Ishikawa (cell line): ENCODE measurements around the genes SLC16A11, CTDNEP1 and YBX2.

- RRBS, result no CpG with 5 or more reads among the region's 11 CpGs
These were observed 694 bp downstream of the SLC13A5 start for GRCh38 chr17:6712420-6712929.

DNA sequence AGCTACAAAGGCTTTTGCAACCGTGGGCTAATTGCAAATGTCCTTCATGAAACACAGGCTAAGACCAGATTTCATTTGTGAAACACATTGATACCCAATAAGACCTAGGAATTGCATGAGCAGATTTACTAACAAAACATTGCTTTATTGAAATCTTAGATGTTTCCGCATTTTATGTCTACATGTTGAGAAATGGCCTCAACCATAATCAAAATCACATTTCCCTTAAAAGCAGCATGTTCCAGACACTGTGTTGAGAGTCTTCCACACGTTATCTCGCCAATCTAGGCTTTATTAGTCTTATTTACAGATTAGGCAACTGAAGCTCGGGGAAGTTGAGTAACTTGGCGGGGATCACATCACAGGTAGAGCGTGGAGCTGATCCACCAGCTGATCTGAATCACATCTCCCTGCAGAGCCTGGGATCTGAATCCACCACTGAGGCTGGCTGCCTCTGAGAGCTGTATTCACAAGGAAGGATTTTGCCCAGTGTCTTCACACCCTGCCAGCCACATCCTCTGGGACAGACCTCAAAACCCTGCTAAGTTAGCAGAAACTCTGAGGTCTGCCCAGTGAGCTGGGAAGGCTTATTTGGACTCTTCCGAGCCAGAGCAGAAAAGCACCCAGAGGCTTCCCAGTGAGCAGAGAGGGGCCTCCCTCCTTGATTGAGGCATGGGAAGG is 22.0 kb downstream of the FBXO39 start:
- RRBS, result no CpG with 5 or more reads among the region's 8 CpGs

GRCh38 chr17:6853736-6854488 is 22.4 kb upstream of the TEKT1 start:
- RRBS, result 47% methylated on average over 6 of the region's 19 CpGs

- RRBS, result no CpG with 5 or more reads among the region's 18 CpGs
These were observed 3.0 kb upstream of the BCL6B start for GRCh38 chr17:7019742-7020419.

DNA sequence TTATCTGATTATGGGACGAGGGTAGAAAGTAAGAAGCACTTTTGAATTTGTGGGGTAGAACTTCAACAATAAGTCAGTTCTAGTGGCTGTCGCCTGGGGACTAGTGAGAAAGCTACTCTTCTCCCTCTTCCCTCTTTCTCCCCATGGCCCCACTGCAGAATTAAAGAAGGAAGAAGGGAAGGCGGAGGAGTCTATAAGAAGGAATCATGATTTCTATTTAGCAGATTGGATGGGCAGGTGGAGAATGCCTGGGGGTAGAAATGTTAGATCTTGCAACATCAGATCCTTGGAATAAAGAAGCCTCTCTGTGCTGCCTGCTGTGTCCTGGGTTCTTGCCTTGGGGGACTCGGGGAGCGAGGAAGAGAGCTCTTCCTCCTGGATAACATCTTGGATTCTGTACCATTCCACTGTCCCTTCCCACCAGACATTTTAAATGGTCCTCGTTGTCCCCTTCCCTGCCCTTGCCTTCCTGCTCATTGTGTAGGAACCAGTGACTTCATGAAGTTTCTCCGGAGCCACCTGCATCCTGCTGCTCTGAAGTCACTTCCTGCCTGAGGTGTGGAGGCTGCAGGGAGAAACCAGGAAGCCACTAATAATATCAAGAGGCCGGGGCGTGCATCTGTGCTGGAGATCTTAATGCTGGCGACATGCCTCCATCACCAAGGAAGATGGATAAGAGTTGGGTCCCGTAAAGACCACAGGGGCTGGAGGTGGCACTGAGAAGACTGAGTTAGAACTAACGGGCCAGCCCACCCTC is 6.3 kb upstream of the SLC16A13 start:
- RRBS, result 45% methylated on average over 2 of the region's 12 CpGs

- RRBS, result 3% methylated on average over 32 of the region's 81 CpGs
These were observed at the start of gene SLC16A11 for GRCh38 chr17:7043269-7044289. Gene SLC16A11 (minus strand): TSS chr17:7044092.

- RRBS, result no CpG with 5 or more reads among the region's 16 CpGs
These were observed 5.0 kb downstream of the CLEC10A start for GRCh38 chr17:7074985-7075523.

DNA sequence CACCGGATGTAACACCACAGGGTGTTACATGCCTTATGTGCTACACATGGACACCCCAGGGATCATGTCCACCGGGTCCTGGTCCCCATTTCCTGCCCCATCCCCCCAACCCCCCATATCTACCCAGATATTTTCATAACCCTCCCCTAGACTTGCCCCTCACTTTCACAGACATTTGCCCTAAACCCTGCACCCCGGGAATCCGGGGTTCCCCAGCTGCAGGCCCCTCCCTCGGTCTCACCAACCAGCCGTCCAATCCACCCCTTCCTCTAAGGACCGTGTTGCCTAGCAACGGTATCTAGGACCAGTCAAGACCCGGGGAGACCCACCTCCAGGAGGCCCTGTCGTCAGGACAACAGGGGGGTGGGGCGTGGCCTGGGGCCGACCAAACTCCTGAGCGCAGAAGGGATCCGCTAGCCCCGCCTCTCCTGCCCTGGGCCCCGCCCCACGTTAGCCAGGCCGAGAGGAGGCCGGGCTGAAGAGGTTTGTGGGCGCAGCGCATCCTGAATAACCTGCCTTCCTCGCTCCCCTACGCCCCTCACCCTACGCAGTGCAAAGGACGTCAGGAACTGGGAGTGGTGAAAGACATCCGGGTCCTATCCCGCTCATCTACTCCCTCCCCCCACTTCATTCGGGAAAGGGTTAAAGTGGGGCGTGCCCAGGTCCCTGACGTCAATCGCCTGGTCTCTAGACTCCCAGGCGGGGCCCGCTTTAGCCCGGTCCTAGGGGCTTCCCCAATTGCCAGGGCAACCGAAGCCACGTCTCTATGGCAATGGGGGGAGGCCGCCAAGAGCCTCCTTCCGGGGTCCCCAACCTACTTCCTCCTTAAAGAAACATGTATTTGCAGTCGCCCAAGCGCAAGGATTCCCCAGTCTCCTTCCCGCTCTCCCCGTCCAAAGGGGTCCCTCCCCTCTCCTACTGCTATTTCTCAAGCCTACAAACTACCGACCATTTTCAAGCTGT is 12.5 kb downstream of the DLG4 start:
- RRBS, result 4% methylated on average over 19 of the region's 43 CpGs

DNA sequence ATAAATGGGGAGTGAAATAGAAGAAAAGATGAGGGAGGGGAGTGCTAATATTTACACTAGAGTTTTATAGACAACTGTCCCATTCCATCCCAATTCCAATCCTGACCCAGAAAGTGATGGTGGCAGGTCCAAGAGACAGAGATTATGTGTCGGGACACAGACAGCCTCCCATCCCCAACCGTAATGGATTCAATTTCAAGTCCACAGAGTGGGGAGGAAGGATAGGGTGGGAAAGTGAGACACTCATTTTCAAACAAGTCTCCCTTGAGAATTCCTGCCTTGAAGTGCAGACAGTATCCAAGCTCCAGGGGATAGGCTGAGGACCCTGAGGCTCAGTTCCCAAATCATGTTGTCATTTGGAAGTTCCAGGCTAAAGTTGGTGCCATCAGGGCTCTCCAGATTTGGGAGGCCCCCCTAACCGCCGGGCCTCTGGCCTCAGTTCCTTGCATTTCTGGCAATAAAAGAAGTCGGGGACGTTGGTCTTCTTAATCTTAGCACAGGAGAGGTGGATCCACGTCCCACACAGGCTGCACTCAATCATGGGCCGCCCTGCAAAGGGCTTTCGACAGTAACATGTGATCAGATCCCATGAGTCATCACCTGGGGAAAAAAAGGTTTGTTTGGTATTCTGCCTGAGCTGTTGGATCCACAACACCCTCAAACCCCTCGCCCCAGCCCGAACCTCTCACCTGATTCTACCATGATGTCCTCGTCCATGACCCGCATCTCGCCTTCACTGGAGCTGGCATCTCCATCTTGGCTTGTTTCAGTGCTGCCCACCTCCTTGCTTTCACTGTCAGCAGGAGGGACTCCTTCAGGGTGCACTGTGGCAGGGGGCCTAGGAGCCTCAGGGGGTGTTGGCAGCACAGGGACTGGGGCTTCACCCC is 1.2 kb upstream of the DVL2 start:
- RRBS, result no CpG with 5 or more reads among the region's 14 CpGs

- RRBS, result no CpG with 5 or more reads among the region's 17 CpGs
These were observed 2.0 kb upstream of the DVL2 start for GRCh38 chr17:7236128-7236828.

DNA sequence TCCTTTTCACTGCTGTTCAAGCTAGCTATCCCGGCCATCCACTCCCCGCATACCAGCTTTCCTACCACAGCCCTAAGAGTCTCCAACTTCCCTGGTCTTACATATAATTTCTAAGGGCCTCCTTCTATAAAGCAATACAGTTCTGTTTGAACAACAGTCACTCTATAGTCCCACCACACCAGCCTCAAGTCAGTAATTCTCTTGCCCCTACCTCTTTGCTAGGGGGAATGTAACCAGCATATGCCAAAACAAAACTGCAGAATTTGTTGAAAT is 2.1 kb downstream of the PHF23 start:
- RRBS, result 100% methylated on average over 1 of the region's 2 CpGs

DNA sequence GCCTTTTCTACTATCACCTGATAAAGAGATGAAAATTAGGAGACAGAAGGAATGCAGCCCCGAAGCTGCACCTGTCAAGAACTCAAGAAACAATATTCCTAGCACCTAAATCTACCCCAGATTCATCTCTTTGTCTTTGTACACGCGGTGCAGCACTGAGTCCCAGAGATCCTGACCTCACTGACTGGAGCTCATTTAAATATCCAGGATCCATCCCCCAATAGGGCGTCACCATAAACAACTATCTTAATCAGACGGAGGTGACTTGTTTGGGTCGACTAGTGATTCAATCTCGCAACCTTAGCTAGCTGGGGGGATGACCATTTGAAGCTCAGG is 618 bp downstream of the GABARAP start:
- RRBS, result no CpG with 5 or more reads among the region's 7 CpGs

DNA sequence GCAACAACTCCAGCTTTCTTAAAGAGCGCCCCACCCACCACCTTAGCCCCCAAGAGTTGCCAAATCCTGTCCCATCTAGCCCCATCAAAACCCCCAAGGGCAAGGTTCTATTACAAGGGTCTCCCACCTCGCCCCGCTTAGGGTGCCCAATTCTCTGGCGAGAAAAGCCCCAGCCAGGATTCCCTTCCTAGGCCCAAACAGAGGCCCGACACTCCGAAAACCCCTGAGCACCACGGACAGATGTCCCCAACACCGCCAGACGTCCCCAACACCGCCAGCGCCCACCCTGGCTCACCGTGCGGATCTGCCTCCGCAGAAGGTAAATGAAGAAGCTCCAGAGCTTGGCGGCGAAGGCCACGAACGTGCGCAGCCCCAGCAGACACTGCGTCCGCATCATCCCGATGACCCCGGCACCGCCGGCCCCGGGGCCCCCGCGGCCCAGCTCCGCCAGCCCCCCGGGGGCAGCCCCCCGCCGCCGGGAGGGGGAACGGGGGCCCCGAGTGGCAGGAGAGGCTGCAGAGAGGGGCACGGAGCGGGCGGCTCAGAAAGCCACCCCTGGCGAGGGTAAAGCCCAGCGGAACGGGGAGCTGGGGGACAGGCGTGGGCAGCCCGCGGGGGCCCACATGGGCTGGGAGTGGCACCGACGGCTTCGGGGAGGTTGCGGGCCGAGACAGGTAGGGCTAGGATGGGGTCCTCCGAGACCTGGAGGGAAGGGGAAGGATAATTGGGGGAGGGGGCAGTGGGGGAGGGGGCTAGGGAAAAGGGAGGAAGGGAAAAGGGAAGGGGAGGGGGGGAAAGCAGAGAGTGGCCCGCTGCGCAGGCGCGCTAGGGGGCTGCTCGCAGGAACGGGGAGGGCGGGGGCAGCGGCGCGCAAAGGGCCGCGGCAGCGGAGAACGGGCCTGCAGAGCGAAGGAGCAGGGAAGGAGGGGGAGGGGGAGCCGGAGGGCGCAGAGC is at the start of gene CTDNEP1:
CTDNEP1 (minus strand) TSS at position 835 of the 954 bp plus-strand sequence.
- RRBS, result no CpG with 5 or more reads among the region's 67 CpGs

DNA sequence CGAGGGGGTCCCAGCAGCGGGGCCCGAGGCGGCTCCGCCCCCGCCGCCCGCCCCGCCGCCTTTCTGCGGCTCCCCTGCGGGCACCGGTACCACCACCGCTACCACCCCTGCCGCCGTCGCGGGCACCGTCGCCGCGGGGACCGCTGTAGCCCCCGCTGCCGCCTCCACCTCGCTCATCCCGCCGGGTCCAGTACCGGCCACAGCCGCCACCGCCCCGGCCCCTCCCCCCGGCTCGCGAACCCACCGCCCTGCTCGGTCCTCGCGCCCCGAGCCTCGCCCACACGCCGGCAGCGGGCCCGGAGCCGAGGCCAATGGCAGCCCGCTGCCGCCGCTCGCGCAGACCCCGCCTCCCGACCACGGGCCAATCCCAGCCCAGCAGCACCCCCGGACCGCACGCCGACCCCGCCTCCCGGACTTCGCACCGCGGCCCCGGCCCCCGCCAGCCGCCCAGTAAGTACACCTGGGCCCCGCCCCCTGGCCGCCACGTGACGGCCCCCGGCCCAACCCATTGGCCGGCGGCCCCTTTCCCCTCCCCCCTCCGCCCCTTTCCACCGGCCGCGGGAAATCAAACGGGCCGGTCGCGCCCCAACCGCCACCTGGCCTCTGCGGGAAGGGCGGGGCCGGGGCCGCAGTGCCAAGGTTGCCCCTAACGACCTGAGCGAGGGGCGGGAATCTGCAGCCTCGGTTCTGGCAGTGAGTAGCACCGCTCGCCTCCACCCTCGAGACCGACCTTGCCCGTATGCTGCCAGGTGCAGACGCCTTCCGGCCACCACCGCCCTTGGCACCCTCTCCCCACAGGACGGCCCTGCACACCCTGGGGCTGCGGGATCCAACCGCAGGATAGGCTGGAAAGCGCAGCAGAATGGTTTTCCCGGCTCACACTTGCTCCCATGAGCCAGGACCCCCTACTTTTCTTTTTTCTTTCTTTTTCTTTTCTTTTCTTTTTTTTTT is at the start of gene YBX2:
YBX2 (minus strand) TSS at position 316 of the 951 bp plus-strand sequence.
- RRBS, result 11% methylated on average over 43 of the region's 103 CpGs

DNA sequence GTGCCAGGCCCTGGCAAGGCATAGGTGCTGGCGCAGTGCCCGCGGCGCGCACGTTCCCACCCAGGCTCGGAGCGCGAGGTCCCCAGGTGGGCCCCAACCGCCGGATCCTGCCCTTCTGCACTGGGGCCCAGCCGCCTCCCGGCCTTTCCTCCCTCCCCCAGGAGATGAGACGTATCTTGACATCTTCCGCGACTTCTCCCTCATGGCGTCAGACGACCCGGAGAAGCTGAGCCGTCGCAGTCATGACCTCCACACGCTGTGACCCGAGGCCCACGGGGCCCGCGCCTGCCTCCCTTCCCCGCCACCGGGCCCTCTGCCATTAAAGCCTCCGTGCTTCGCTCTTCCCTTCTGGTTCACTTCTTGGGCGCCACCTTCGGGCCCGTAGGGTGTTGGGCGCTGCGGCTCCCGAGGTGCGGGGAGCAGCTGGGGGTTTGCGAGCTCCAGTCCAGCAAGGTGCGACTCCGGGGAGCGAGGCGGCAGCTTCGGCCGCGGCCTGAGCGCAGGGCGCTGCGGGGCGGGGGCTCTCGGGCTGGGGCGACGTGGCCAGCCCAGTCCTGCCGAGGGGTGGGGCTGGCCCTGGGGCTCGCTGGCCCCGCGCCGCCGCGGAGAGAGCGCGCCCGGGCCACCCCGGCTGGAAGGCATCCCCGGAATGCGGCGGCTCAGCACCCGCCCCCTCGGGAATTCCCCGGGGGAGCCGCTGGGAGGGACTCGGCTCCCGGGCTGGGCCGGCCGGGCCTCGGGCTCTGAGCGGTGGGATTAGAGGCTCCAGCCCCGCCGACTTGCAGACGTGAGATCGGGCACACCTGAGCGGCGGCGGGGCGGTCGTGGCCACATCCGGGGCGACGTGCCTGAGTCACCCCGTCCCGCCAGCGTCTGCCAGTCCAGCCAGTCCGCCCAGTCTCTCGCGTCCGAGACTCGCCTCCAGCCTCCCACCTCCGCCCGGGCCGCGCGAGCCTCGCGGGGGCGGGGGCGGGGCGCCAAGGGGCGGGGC is 533 bp upstream of the KCTD11 start:
- RRBS, result 3% methylated on average over 48 of the region's 107 CpGs

DNA sequence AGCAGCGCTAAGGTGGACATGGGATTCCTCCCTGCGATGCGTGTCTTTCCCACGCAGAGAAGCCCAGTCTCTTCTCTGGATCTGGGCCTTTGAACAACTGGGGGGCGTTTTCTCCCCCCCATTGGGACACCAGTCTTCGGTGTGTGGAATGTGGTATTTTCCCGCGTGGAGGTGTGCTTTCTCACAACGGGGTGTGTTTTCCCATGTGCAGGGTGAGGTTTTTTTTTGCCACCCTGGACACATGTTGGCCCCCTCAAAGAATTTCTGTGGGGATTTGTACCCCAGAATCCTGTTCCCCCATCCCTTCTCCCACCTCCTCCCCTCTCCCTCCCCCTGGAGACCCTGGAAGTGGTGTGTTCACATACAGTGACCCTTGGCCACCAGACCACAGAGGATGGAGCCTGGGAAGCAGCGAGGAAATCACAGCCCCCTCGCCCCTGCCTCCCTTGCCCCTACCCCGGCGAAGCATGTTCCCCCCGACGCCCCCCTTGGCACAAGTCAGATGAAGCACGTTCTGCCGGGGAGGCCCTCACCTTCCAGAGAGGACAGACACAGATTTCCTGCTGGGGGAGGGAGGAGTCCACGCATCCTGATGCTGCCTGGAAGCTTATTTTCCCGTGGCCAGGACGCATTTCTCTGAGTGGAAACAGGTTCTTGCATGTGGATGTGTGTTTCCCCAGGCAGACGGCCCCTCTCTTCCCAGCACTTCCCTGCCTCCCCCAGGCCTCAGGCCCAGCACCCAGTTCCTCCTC is 2.0 kb upstream of the SPEM1 start:
- RRBS, result 74% methylated on average over 6 of the region's 21 CpGs

GRCh38 chr17:7436340-7436867 is 1.2 kb downstream of the TMEM102 start:
- RRBS, result 89% methylated on average over 2 of the region's 41 CpGs

- RRBS, result no CpG with 5 or more reads among the region's 39 CpGs
These were observed 16.6 kb downstream of the ZBTB4 start for GRCh38 chr17:7462640-7463479.

GRCh38 chr17:7475596-7476113 is 3.8 kb downstream of the ZBTB4 start:
- RRBS, result no CpG with 5 or more reads among the region's 14 CpGs

- RRBS, result no CpG with 5 or more reads among the region's 10 CpGs
These were observed 1.1 kb downstream of the ZBTB4 start for GRCh38 chr17:7478400-7478589.